ENCODE data around the genes CERS2, SEMA6C, VPS72 and PI4KB.

DNA sequence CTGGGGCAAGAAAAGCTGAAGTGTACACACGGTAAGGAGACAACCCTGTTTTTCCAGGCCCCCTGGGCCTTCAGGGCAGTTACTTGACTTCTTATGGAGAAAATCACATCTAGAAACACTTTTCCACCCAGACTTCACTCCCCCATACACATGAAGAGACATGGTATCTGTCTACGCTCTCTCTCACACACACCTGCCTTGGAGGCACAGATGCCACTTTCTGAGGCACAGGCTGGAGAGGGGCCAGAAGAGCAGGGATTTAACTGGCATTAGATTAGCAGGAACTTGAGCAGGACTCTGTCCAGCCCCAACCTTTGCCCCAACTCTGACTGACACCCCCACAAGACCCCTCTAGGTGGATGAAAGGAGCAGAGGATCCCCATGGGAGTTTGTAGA, 2.1 kb downstream of the CERS2 start:
- PRO-cap: no peak
- RAMPAGE, long total RNA, 2 experiments: no peak in any of the 2 experiments

DNA sequence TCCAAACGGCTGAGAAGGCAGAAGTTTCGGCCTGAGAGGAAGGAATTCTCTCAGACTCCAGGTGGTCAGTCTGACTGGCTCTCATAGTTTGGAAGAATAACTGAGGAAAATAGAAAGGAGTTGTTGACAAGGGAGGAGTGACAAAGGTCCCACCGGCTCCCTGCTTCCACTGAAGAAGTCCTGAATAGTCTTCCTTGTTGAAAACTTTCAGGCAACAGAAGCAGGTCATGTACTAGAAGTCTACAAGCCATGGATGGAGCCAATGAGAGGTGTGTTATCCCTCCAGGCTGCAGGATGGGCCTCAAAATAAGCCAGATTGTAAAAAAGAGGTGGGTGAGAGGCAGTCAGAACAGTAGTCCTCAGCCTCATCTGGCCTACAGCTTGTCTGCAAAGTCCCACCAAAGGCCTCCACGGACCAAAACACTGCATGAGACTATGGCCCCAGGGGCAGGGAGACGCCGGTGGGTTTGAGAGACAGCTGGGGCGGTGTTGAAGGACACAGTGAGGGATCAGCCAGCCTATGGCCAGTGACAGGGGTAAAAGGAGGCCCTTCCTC, 1.7 kb downstream of the CERS2 start:
- PRO-cap: no peak
- RAMPAGE, long total RNA, 2 experiments: no peak in any of the 2 experiments

- PRO-cap: no peak
- RAMPAGE, long total RNA, 2 experiments: no peak in any of the 2 experiments
Measured at GRCh38 chr1:150973457-150973664, 1.3 kb downstream of the CERS2 start.

GRCh38 chr1:150974570-150975425, at the start of gene CERS2:
Gene CERS2, minus strand, starts transcription at chr1:150974835.
- PRO-cap: bidirectional peak, plus-strand start at chr1:150974886, minus-strand start at chr1:150974812
- RAMPAGE, long total RNA, 2 experiments: start-site peak on the minus strand in 2 of 2 experiments, at chr1:150974667-150974736 at its widest, 381 to 747 reads per replicate

- PRO-cap: no peak
- RAMPAGE, long total RNA, 2 experiments: no peak in any of the 2 experiments
Measured at GRCh38 chr1:151054798-151055935, 4.3 kb downstream of the CDC42SE1 start.

GRCh38 chr1:151146536-151147052, at the start of gene SEMA6C:
Gene SEMA6C, minus strand, starts transcription at chr1:151146631.
- PRO-cap: bidirectional peak, plus-strand start at chr1:151146857, minus-strand start at chr1:151146628
- RAMPAGE, long total RNA, 2 experiments: start-site peak on the minus strand in 1 of 2 experiments, at chr1:151146604-151146674 at its widest, 593 reads per replicate

DNA sequence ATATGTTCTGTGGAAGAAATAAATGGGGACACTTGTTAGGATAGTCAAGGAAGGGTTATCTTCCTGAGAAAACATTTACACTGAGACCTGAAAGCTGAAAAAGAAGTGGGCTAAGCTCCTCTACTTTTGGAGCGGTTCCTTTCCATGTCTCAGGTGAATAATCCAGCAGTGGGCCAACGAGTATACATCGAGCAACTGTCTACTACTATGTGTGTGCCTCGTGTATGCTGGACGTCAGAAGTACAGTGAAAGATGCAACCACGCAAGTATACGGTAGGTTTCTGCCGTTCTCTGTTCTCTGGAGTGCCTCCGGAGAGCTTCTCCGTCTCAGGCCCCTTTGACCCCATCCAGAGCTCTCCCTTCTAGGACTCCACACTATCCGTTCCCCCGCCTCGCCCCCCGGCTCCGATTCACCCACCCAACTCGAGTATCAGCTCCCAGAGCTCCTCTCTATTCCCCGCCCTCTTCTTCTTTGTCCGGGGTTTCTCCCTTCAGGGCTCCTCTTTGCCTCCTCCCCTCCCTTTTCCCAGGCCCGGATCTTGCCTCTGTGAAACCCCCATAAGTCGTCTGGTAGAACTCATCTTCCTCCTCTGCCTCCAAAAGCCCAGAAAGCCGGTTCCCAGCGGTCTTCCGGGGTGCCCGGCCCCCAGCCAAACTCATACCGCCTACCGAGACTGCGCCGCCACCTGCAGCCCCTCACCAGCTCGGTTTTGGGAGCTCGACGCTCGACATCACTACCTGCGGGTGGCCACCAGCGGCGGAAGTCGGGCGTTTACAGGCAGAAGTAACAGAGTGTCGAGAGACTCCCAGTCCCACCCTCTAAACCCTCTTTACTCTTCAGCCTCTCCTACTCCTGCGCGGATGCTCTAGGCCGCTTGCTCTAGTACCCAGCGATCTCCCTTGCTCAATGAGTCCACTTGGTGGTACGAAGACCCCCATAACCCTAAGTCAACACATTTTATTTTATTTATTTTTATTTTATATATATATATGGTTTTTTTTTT, at the start of gene VPS72:
Gene VPS72, minus strand, starts transcription at position 736 of the 1,004 bp plus-strand sequence.
- PRO-cap: bidirectional peak, plus-strand start at position 237 of the sequence, minus-strand start at position 159 of the sequence; bidirectional peak, plus-strand start at position 833 of the sequence, minus-strand start at position 736 of the sequence
- RAMPAGE, long total RNA, 2 experiments: start-site peak on the minus strand in 2 of 2 experiments, centred at positions 710 to 714 of the sequence, 90 to 391 reads per replicate

GRCh38 chr1:151326498-151327503, at the start of gene PI4KB:
Gene PI4KB, minus strand, starts transcription at chr1:151327416.
- PRO-cap: unidirectional peak, plus-strand start at chr1:151327112; bidirectional peak, plus-strand start at chr1:151327453, minus-strand start at chr1:151327416
- RAMPAGE, long total RNA, 2 experiments: start-site peak on the minus strand in 2 of 2 experiments, at chr1:151327380-151327430 at its widest, 238 to 254 reads per replicate

- PRO-cap: no peak
- RAMPAGE, long total RNA, 2 experiments: no peak in any of the 2 experiments
Measured at GRCh38 chr1:151405816-151406260, 6.5 kb downstream of the PSMB4 start.

- PRO-cap: no peak
- RAMPAGE, long total RNA, 2 experiments: no peak in any of the 2 experiments
Measured at GRCh38 chr1:151410810-151411525, 11.6 kb downstream of the PSMB4 start.

GRCh38 chr1:151427336-151428131, 28.2 kb downstream of the PSMB4 start:
- PRO-cap: no peak
- RAMPAGE, long total RNA, 2 experiments: no peak in any of the 2 experiments

GRCh38 chr1:151508907-151509310, 2.3 kb upstream of the CGN start:
- PRO-cap: no peak
- RAMPAGE, long total RNA, 2 experiments: no peak in any of the 2 experiments

- PRO-cap: no peak
- RAMPAGE, long total RNA, 2 experiments: no peak in any of the 2 experiments
Measured at GRCh38 chr1:151529805-151530212, 10.3 kb upstream of the TUFT1 start.

DNA sequence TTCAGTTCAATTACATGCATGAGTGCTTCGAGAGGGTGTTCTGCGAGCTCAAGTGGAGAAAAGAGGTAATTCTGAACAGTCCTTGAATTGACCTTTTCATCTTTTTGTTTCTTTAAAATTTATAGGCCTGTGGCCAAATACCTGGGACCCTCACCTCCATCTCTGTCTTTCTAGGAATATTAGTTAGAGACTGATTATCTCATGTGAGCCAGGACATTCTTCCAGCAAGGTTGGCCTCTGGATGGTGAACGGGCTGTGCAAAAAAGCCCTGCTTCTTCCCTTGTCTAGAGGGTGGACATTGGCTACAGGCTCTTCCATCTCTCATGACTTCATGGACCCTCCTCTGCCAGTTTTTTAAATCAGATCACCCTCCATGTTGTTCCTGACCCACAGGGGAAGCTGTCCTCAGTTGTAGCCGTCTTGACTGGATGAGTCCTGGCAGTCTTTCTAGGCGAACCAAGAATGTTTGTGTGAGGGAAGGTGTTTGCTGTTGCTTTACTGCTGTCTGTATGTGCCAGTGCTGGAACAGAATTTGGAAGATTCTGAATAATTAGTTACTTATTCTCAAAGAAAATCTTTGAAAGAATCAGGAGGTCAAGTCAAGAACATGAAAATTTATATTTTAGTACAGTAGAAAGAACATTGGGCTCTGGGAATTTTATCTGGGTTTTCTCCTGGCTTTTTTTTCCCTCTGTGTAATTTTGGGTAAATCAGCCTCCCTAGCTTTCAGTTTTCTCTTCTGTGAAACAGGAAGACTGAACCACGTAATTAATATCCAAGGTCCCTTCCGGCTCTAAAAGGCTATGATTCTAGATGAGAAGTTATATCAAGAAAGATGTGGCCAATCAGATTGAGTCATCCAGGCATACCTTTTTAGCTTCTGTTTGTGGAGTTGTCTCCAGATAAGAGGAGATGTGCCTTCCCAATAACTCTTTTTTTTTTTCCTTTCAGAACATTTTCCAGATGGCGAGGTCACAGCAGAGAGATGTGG, 22.9 kb downstream of the CELF3 start:
- PRO-cap: no peak
- RAMPAGE, long total RNA, 2 experiments: no peak in any of the 2 experiments

GRCh38 chr1:151711248-151711685, 5.3 kb downstream of the CELF3 start:
- PRO-cap: no peak
- RAMPAGE, long total RNA, 2 experiments: no peak in any of the 2 experiments

GRCh38 chr1:151717372-151717908, 837 bp upstream of the CELF3 start:
- PRO-cap: no peak
- RAMPAGE, long total RNA, 2 experiments: no peak in any of the 2 experiments

DNA sequence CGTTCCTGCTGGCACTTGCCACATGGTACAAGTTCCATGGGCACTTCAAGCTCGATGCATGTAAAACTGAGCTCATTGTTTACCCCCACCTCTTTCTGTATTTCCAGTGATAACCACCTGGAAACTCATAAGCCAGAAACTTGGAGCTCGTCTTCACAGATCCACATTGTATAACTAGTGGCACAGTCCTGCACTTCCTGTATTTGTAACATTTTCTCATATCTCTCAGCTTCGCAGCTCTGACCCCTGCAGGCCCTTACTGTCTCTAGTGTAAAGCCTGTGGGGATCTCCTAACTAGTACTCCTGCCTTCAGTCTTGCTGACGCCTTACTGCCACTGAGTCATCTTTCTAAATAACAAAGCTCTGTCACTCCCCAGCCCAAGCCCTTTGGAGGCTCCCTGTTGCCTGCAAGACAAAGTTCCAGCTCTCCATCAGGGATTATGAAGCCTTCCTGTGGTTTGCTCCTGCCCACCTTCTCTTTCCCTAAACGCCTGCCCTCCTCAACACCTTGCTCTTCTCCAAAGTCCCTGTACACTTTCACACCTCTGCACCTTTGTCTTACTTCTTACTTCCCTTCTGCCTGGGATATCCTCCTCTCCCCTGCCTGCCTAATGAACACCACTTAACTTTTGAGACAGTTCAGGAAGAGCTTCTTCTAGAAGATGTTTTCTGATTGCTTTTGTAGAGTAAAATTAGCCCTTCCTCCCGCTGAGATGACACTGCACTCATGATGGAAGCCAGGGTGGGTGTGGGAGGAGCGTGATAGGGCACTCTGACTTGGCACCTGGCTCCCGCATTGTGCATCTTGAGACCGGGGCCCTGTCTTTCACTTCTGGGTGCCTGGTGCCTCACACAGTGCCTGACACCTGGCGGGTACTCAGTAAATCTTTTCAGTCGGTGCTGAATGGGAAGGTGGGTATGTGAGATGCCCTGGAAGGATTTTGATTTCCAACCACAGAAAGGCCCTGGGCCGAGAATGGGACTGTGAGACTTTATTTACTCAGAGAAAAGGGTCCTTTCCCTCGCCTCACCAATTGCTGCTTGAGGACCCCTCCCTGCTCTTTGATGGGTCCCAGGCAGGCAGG, 6.8 kb upstream of the C2CD4D start:
- PRO-cap: no peak
- RAMPAGE, long total RNA, 2 experiments: no peak in any of the 2 experiments

DNA sequence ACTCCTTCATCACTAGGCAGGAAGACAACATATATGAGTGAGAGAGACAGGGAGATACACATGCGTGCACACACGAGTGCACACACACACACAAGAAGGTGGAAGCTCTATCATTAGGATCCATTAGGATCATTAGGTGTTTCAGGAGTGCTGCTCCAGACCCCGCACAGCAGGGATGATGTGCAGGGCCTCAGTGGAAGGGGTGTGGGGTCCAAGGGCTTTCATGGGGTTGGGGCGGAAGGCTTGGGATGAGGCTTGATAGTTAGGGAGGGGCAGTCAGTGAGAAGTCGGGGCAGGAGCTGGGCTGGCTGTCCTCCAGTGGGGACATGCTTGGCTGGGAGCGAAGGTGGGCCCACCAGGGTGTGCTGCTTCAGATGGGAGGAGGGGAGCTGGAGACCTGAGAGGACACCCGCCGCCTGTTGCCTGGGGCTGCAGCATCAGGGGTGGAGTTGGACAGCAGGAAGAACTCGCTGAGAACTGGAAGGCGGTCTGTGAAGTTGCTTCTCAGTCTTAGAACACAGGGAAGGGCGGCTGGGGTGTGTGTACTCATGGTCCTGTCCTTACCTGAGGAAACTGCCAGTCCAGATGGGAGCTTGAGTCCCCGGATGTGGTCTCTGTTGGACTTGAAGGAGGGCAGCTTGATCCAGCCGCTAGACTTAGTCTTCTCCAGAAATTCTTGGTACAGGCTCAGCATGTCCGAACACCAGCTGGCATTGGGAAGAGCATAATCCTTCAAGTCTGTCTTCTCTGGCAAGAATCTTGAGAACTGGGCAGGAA, 1.6 kb downstream of the THEM5 start:
- PRO-cap: no peak
- RAMPAGE, long total RNA, 2 experiments: no peak in any of the 2 experiments

GRCh38 chr1:151970699-151970998, 23.0 kb downstream of the S100A10 start:
- PRO-cap: no peak
- RAMPAGE, long total RNA, 2 experiments: no peak in any of the 2 experiments

GRCh38 chr1:151988215-151988575, 5.5 kb downstream of the S100A10 start:
- PRO-cap: no peak
- RAMPAGE, long total RNA, 2 experiments: no peak in any of the 2 experiments